Cardiac septum (tissue), 1 donor: ENCODE measurements around the genes SCARB1 and DHX37.

DNA sequence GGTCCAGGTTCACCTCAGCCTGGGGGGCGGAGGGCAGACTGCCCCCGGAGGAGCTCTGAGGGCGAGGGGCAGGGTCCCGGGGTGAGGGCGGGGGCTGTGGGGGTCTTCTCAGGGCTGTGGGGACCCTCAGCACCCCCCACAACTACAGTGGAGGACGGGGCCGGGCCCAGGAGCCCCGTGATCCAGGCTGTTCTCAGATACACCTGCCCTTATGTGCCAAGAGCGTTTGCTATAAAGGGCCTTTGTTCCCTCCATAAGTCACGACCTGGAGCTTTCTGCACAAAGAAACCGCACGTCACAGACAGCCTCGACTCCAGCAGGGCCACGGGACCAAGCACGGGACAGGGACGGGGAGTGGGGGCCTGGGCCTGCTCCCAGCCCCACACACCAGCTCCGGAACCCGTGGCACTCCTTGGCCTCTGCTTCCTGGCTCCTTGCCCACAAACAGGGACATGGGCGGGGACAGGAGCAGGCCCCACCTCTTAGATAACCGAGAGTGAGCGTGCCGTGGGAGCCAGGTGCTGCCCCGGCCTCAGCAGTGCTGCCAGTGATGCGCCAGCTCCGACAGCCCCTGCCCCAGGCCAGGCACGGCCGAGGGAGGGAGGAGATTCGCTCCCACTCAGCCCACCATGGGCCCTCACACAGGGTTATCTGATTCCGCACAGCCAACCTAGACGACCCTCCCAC lies 101.9 kb downstream of the RFLNA start:
- PRO-cap: no peak

GRCh38 chr12:124469404-124469954 lies 97.9 kb downstream of the NCOR2 start:
- PRO-cap: no peak

DNA sequence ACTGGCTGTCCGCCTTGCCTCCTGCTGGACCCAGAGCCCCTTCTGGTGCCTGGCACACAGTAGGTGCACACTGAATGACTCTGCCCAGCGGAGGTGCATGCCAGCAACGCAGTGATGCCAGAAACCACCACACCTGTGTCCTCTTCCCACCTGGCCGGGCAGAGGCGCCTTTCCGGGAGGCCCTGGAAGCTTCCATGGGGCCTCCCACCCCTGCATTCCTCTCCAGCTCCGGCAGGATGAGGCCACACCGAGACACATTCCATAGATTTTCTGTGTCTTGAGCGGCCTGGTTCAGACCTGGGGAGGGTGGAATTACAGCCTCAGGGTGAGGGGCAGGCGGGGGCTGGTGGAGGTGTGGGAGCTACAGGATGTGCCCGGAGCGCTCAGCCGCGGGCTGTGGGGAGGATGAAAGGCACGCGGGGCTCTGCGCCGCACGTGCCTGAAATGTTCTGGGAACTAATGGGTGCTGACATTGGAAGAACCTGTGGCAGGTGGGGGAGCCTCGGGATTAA lies 66.9 kb downstream of the NCOR2 start:
- PRO-cap: no peak

- PRO-cap: no peak
These were observed 48.1 kb downstream of the NCOR2 start for GRCh38 chr12:124519395-124519714.

DNA sequence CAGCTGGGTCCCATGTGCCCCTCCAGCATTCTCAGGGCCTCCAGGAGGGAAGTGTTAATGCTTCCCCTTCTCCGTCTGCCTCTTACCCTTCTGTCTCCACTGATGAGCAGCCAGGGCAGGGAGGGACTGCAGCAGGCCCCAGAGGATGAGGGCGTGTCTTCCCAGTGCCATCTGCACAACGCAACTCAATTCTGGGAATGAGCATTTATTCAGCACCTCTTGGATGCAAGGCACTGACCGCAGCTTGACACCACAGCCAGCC lies 35.9 kb upstream of the NCOR2 start:
- PRO-cap: unidirectional peak, minus-strand start at position 77 of the sequence

- PRO-cap: no peak
These were observed 65.1 kb upstream of the NCOR2 start for GRCh38 chr12:124632398-124632991.

GRCh38 chr12:124740577-124741160 lies 123.0 kb downstream of the SCARB1 start:
- PRO-cap: unidirectional peak, plus-strand start at chr12:124740900

- PRO-cap: no peak
These were observed 42.3 kb downstream of the SCARB1 start for GRCh38 chr12:124820911-124822271.

GRCh38 chr12:124862043-124862664 lies 1.5 kb downstream of the SCARB1 start:
- PRO-cap: no peak

DNA sequence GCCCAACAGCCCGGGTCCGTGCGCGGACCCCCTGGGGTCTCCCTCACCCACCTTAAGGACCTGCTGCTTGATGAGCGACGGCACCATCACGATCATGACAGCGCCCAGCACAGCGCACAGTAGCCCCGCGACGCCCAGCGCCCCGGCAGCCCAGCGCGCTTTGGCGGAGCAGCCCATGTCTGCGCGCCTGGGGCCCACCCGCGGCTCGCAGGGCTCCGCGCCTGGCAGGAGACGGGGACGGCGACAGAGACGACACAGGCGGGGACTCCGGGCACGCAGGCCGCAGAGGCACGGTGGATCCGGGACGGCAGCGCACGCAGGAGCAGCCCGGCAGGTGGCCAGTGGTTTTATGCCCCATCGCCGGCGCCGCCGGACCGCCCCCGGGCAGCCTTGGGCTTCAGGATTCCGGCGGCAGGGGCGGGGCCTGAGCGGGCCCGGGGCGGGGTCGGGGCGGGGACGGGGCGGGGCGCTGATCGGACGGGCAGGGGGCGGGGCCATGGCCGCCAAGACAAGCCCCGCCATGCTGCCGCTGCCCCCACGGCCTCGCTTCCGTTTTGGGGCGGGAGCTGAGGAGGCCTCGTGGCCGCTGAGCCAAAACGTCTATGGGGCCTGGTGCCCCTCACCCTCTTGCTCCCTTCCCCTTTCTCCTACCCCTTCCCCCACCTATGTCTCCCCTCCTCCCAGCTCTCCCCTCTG lies at the start of gene SCARB1:
TSS of gene SCARB1 (minus strand) at position 321 of the 696 bp plus-strand sequence.
- PRO-cap: bidirectional peak, plus-strand start at position 484 of the sequence, minus-strand start at position 399 of the sequence

DNA sequence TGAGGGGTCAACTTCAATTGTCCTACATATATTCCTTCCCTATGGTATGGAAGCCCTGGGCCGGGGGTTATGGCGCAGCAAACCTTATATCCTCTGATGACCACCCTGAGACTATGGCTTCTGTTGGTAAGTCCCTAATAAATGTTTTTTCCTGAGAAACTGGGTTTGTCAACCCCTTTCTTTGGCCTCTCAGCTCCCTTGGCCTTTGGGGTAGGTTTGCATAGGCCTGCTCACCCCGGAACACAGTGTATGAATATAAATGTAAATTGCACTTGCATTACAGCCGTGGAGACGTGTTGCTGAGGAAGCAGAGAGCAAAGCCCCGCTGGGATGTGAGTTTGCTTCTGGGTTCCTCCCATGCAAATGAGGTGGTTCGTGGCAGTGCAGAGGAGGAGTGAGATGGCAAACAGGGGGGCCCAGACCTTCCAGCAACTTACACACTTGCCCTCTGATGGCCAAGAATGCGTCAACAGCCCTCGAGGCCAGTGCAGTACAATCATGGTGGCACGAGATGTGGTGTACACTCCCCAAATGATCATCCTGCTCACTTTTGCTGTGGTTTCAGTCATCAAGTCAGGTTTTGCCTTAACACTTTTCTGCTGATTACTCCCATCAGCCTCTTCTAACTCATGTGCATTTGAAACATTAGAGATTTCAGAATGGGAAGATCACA lies 6.6 kb upstream of the UBC start:
- PRO-cap: no peak

GRCh38 chr12:124988802-124989352 lies at the start of gene DHX37:
TSS of gene DHX37 (minus strand) at chr12:124989131.
- PRO-cap: unidirectional peak, minus-strand start at chr12:124989029; unidirectional peak, minus-strand start at chr12:124989117

DNA sequence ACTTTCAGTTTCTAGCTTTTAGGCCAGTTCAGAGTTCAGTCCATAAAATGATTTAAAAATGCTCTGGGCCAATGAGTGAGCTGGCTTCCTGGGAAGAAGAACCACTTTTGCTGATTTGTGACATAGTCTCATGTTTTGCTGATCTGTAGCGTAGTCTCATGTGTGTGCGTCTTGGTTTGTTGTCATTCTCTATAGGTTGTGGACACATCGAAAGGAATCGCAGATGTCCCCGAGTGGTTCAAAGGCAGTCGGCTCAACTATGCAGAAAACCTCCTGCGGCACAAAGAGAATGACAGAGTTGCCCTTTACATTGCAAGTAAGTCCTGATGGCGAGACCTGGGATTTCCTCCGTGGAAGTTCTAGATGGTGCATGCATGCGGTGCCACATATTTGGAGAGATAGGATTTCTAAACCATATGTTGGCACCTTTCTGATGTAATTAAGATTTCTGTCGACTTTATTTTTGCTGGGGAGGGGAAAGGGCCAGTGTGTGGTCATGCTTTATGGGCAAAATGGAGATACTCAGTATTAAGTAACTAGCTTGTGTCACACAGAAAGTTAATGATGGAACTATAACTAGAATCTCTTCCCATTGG lies 11.2 kb downstream of the AACS start:
- PRO-cap: no peak

GRCh38 chr12:125110585-125111313 lies 45.5 kb downstream of the AACS start:
- PRO-cap: no peak

- PRO-cap: no peak
These were observed 42.5 kb upstream of the TMEM132B start for GRCh38 chr12:125143385-125144329.

GRCh38 chr12:125171199-125171643 lies 15.0 kb upstream of the TMEM132B start:
- PRO-cap: no peak

DNA sequence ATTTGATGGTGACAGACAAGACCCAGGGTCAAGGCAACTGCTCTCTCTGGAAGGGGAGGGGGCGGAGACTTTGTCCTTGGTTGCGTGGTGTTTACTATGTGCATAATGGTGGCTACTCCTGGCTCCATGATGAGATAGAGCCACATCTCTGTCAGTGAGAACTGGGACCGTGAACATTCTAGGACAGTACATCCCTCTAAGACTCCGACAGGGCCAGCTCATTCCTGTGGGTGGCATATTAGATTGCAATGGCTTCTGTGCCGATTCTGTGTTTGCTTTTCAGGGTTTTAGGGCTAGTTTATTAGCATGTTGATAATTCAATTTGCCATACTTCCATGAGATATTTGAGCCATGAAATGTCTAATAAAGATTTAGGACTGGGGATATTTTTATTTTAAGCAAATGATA lies 662.1 kb downstream of the TMEM132B start:
- PRO-cap: unidirectional peak, minus-strand start at position 267 of the sequence

DNA sequence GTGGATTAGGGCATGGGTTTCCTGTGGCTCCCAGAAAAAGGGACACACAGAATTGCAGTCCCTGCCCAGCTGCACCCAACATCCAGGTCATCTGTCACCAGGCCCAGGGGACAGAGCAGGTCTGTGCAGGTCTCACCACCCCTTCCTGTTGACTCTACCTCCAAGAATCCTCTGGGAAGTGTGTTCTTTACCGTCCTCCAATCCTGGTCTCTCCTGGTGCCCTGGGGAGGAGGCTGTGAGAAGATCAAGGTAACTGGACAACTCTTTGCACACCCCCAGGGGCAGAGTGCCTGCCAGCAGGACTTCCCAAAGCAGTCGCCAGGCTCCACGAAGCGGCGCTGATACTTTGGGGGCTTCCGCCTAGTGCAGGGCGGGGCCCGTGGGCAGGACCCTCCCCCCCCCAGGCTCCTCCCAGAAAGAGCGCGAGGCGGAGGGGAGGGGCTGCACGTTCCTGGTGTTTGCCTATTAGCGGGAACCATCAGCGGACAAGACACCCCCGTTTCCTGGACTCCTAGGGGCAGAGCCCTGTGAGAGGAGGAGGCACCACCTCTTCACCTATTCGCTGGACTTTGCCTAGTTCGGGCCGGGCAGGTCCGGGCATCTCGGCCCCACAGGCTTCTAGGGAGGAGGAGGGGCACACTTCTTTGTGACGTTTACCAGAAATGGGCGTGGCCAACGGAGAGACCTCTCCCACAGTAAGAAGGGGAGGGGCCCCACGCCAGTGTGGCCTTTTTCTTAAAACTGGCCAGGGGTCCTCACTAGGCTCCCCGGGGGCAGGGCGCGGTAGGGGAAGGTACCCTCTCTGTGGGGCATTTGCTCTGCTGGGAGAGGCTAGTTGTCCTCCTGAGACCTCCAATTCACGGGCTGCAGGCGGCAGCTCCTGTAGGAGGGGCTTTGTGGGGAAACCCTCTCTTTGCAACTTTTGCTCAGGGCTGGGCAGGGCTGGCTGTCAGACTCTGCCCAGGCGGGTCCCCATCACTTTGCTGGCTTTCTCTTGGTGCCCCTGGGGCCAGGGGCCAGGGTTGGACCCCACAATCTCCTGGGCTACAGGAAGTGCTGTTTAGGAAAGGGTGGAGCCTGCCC lies 797.2 kb downstream of the TMEM132B start:
- PRO-cap: no peak

DNA sequence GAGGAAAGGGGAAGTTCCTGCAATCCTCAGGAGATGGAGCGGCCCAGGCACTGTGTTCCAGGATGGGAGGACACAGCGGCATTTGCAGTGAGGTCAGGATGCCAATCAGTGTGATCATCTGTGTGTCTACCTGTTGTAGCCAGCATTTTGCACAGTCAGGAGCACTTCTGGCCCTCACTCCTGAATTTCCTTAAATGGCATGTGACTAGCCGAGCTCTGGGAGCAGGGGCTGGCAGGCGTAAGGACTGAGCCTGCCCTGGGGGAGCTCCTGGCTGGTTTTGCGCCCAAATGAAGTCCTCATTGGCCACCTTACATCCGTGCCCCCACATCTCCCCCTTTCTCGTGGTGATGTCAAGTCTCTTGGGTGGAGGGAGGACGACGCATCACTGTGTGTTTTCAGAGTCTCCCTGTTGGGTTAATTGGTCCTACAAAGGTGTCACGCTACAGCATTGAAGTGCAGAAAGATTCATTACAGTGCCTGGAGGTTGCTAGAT lies 1479.7 kb upstream of the TMEM132C start:
- PRO-cap: no peak

- PRO-cap: no peak
These were observed 1104.0 kb upstream of the TMEM132C start for GRCh38 chr12:127163013-127163341.